ENCODE measurements around the gene PLEKHF1.

GRCh38 chr19:20999598-21000761 lies 20.5 kb upstream of the ZNF430 start:
- RRBS, result 3% methylated on average over 1 of the region's 39 CpGs

DNA sequence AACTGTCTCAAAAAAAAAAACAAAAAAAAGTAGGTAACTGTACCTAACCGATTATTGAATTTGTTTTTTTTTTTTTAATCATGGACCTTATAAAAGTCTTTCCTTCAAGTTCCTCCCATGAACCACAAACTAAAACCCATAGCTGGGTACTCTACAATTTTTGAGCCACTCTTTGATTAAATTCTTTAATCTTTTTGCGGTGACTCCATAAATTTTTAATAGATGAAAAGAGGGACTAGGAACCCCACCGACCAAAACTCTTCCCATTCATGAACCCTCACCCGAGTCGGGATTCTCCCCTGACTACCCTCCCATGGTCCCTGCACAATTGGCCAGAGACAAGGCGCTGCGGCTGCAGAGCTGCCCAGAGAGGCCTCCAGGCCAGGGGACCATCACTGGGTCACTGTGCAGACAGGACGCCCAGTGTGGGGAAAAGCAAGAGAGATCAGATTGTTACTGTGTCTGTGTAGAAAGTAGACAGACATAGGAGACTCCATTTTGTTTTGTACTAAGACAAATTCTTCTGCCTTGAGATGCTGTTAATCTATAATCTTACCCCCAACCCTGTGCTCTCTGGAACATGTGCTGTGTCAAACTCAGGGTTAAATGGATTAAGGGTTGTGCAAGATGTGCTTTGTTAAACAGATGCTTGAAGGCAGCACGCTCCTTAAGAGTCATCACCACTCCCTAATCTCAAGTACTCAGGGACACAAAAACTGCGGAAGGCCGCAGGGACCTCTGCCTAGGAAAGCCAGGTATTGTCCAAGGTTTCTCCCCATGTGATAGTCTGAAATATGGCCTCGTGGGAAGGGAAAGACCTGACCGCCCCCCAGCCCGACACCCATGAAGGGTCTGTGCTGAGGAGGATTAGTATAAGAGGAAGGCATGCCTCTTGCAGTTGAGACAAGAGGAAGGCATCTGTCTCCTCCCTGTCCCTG lies 62.4 kb downstream of the ZNF429 start:
- RRBS, result no CpG with 5 or more reads among the region's 14 CpGs

DNA sequence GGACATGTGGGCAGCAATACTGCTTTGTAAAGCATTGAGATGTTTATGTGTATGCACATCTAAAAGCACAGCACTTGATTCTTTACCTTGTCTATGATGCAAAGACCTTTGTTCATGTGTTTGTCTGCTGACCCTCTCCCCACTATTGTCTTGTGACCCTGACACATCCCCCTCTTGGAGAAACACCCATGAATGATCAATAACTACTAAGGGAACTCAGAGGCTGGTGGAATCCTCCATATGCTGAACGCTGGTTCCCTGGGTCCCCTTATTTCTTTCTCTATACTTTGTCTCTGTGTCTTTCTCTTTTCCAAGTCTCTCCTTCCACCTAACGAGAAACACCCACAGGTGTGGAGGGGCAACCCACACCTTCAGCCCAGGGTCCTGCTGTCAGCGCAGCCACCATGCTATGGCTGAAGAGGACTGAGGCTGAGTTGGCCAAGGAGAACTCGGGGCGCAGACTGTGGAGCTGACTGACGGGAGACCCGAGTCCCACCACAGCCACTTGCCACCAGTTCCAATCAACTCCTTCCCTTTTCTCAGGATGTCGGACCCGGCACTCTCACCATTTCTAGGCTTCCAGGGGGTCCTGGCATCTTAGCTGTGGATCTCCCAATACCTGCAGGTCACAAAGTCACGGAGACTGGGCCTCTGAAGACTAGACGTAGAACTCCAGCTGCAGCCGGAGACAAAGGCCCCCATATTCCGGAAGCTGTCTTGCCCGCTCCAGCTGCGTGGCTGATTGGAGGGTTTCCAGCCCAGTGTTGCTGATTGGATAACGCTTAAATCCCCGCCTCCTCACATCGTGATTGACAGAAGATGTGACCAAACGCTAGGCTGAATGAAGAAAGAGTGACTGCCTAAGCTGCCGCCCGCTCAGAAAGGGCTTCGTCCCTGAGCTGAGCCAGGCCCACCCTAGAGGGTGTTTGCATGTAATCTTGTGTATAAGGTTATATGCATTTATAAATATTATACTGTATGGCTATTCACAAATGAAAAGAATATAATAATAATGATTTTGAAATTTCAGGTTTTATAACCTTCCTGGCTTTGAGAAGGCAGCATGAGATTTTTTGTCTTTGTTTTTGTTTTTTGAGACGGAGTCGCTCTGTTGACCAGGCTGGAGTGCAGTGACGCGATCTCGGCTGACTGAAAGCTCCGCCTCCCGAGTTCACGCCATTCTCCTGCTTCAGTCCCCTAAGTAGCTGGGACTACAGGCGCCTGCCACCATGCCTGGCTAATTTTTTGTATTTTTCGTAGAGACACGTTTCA lies 63.6 kb downstream of the ZNF429 start:
- RRBS, result no CpG with 5 or more reads among the region's 33 CpGs

GRCh38 chr19:22529841-22530071 lies 104.4 kb upstream of the ZNF492 start:
- RRBS, result no CpG with 5 or more reads among the region's 4 CpGs

DNA sequence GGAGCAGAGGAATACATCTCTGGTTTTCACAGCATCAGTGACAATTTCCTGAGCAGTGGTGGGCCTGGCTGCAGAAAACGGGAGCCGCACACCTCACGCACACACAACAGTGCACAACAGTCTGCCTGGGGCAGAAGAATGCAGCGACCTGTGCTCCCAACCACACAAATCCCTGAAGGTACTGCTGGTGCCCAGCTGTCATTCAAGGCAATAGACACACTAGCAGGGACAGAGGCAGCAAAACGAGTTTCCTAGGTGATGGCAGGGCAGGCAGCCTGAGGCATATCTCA lies 85.8 kb upstream of the ZNF492 start:
- RRBS, result no CpG with 5 or more reads among the region's 5 CpGs

GRCh38 chr19:22694656-22694981 lies 60.5 kb downstream of the ZNF492 start:
- RRBS, result no CpG with 5 or more reads among the region's 8 CpGs

DNA sequence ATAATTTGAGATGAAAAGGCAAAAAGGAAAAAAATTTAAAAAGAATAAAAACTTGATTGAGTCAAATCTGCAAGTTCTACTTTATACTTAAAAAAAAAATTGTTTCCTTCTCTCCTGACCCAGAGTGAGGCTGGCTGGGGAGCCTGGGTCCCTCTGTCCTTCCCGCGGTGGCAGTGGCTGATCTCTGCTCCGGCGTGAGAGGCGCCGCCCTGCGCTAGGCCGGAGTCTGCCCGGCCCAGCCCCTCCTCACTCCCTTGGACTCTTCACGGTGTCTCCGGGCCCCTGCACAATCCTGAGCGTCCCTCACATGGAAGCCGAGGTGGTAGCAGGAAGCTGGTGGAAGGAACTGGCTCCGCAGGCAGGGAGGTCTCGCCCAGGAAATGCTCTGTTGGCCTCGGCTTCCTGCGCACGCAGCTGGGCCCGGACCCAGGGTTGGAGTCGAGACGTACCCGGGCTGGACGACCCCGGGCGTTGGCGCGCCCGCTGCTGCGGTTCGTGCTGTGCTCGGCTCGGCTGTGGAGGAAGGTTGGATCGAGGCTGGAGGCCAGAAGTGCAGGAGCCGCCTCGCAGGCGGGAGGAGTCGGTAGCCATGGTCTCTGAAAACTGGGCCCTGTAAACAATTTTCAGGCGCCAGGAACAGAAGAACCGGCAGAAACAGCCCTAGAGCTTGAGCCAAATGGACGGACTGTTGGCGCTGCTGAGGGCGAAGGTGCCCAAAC lies 46.4 kb downstream of the ZNF724 start:
- RRBS, result no CpG with 5 or more reads among the region's 42 CpGs

DNA sequence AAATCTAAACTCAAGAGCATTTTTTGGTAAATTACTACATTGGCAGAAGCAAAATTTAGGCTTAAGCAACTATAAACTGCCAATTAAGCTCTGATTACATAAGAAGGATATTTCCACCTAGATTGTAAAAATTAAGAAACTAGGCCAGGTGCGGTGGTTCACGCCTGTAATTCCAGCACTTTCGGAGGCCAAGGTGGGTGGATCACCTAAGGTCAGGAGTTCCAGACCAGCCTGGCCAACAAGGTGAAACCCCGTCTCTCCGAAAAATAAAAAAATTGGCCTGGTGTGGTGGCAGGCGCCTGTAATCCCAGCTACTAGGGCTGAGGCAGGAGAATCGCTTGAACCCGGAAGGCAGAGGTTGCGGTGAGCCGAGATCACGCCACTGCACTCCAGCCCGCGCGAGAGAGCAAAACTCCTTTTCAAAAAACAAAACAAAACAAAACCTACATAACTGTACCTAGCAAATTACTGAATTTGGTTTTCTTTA lies 921 bp downstream of the ZNF91 start:
- RRBS, result no CpG with 5 or more reads among the region's 14 CpGs

DNA sequence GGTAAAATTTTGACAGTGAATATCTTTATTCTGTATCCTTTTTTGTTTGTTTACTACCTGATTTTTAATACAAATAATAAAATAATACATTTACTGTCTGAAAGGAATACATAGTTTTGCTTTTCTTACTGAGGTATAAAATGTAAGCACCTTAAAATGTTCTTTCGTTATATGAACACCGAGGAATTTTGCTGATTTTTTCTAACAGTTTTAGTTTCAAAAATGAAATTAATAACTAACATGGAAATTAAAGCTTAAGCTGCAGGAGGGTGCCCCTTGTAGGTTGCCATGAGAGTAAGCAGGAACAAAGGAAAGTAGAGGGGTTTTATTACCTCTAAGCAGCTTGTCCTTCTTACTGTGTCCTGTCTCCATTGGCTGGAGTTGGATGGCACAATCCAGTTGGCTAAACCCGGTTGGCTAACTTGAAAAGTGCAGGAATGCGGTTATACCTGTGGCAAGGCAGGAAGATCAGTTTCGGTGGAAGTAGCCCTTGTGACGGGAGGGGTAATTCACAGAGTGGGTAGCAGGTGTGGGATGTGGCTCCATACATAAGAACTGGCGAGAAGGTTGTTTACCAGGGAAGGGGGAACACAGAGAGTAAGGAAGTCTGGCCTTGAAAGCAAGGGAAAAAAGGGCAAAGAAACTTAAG lies 3.1 kb downstream of the ZNF726 start:
- RRBS, result no CpG with 5 or more reads among the region's 7 CpGs

GRCh38 chr19:24033039-24033355 lies 54.0 kb upstream of the ZNF254 start:
- RRBS, result no CpG with 5 or more reads among the region's 7 CpGs

- RRBS, result no CpG with 5 or more reads among the region's 6 CpGs
Observed at GRCh38 chr19:27955433-27955939, 1257.5 kb downstream of the UQCRFS1 start.

DNA sequence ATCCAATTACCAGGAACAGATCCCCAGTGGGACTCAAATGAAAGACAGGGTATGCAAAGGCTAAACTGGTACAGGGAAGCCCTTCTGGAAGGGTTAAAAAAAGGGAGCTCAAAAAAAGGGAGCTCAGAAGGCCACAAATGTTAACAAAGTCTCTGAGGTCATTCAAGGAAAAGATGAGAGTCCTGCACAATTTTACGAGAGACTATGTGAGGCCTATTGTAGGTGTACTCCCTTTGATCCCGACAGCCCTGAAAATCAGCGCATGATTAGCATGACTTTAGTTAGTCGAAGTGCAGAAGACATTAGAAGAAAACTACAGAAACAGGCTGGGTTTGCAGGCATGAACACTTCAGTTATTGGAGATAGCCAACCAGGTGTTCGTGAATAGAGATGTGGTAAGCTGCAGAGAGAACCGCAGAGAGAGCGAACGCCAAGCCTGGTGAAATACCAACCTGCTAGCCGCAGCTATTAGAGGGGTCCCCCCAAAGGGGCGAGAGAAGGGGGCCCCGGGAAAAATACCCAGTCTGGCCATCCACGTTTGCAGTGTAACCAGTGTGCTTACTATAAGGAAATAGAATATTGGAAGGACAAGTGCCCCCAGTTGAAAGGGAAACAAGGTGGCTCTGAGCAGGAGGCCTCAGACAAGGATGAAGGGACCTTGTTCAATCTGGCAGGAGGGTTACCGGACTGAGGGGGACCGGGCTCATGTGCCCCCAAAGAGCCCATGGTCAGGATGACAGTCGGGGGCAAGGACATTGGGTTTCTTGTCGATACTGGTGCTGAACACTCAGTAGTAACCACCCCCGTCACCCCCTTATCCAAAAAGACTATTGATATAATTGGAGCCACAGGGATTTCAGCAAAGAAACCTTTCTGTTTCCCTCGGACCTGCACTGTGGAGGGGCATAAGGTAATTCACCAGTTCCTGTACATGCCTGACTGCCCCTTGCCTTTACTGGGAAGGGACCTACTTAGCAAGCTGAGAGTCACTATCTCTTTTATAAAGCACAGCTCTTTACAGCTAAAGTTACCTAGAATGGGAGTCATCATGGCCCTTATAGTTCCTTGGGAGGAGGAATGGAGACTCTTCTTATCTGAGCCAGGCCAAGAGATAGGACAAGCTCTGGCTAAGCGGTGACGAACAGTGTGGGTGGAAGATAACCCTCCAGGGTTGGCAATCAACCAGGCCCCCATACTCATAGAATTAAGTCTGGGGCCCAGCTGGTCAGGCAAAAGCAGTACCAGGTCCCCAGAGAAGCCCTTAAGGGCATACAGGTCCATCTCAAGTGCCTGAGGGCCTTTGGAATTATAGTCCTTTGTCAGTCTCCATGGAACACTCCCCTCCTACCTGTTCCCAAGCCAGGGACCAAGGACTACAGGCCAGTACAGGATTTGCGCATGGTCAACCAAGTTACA lies 604.0 kb downstream of the UQCRFS1 start:
- RRBS, result no CpG with 5 or more reads among the region's 21 CpGs

DNA sequence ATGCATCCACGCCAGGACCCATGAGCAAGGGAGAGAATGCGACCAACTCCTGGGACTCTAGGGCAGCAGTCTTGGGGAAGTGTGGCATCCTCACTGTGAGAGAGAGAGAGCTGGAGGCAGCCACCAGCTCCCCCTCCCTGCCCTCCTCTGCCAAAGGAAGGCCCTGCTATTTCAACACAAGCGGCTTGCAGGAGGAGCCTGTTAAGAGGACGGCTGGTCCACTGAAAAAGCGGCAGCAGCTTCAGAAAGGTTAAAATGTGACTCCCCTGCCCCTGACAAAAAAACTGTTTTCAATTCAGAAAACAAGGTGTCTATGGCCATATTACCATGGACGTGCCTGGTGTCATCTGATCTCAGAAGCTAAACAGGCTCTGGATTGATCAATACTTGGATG lies 211.6 kb downstream of the UQCRFS1 start:
- RRBS, result no CpG with 5 or more reads among the region's 6 CpGs

GRCh38 chr19:29016460-29016682 lies 196.6 kb downstream of the UQCRFS1 start:
- RRBS, result no CpG with 5 or more reads among the region's 2 CpGs

DNA sequence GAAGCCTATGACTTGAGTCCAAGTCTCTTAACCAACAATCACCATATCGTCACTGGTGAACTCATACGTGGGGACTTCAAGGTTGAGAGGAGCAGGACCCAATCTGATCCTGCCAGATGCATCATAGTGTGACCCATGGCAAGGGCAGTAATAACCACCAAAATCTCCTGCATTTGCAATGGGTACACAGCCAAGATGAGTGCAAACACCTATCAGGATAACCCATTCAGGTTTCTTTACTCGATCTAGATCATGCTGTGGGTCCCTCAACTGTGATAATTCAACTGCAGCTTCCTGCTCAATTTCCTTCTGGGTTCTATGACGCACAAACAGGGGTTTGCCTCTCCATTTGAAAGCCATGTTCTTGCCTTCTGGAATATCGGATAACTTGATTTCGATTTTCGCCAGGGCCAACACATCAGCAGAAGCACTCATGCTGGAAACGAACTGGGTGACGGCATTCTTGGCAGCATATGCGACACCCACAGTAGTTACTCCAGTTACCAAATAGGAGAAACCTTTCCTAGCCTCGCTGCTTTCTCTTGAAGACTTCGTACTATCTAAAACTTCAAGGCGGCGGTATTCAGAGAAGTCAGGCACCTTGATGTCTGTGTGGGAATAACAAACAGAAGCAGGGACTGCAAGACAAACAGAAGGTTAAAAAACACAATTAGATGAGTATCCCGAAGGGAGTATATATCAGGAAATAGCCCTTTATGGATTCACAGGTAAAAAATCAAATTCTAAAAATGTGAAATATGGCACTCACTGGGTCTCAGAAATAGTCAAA lies 5.2 kb downstream of the UQCRFS1 start:
- RRBS, result no CpG with 5 or more reads among the region's 15 CpGs

- RRBS, result no CpG with 5 or more reads among the region's 9 CpGs
Observed at GRCh38 chr19:29417249-29417730, 108.5 kb upstream of the VSTM2B start.

DNA sequence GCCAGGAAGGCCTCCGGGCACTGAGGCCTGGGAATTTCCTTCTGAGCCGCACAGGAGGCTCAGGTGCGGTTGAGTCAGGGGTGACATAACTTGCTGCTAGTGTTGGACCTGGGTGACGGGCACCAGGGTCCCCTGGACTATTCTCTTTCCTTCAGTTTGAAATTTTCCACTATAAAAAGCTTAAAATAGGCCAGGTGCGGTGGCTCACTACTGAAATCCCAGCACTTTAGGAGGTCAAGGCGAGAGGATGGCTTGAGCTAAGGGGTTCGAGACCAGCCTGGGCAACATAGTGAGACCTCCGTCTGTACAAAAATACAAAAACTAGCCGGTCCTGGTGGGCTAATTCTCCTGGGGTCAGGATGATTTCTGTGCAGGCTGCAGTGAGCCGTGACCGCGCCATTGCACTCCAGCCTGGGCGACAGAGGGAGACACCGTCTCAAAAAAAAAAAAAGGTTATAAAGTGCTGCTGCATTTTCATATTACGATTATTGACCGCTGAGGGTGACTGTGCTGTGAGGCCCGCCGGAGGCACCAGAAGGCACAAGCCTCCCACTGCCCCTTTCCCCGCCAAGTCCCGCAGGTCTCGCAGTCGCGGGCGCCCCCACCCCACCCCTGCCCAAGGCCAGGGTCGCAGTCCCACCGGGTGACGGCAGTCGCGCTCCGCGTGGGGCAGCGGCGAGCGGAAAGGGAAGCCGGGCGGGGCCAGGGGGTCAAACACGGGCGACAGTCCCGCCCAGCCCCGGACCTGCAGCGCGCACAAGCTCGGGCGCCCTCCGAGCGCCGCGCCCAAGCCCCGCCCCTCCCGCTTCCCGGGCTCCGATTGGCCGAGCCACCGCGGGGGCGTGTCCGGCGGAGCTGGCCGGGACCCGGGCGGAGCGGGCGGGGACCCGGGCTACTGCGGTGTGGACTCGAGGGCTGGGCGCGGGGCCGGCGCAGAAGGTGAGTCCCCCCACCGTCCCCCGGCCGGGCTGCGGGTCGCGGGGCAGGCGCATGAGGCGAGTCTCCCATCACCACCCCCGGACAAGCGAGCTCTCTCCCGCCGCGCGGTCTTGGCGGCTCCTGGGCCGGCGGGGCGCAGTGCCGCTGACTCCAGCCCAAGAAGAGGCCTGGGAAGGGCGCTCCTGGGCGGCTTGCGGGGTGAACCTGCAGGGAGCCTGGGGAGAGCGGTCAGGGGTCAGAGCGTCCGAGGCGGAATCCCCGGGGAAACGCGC lies at the start of gene PLEKHF1:
PLEKHF1 (plus strand) TSS at position 895 of the 1,211 bp plus-strand sequence.
- RRBS, result 3% methylated on average over 56 of the region's 99 CpGs

- RRBS, result 65% methylated on average over 2 of the region's 16 CpGs
Observed at GRCh38 chr19:29666797-29667401, 1.6 kb downstream of the PLEKHF1 start.

GRCh38 chr19:29674635-29675276 lies 9.5 kb downstream of the PLEKHF1 start:
- RRBS, result 73% methylated on average over 2 of the region's 14 CpGs

DNA sequence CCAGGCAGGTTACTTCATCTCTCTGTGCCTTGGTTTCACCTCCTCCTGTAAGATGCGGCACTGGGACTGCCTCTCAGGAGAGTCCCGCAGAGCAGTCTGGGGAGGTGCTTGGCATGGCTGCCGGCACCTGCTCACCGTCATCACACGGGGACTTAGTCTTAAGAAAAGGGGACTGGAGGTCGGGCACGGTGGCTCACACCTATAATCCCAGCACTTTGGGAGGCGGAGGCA lies 46.1 kb upstream of the C19orf12 start:
- RRBS, result no CpG with 5 or more reads among the region's 8 CpGs

Data from SK-N-MC (cell line).